Vein endothelial cell (primary cell): Measurements from ENCODE around the genes PPP2R5D, SRF and GTPBP2.

GRCh38 chr6:42746908-42747417 is 1.1 kb upstream of the TBCC start:
- CAGE, long polyA plus RNA, result no peak

DNA sequence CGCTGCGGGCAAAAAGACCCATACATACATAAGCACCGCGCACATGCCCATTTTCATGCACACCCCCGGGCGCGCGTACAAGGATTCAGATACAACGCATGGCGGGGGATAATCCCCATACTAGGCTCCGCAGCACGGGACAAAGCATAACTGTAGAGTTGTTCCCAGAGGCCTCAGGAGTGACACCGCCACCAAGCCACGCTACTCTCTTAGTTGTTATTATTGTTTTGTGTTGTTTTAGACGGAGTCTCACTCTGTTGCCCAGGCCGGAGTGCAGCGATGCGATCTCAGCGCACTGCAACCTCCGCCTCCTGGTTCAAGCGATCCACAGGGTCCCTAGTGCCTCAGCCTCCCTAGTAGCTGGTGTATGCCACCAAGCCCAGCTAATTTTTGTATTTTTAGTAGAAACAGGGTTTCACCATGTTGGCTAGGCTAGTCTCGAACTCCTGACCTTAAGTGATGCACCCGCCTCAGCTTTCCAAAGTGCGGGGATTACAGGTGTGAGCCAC is 519 bp upstream of the C6orf226 start:
- CAGE, long polyA plus RNA, result no peak

- CAGE, long polyA plus RNA, result no peak
These were observed 9.4 kb downstream of the CNPY3 start for GRCh38 chr6:42938575-42939138.

DNA sequence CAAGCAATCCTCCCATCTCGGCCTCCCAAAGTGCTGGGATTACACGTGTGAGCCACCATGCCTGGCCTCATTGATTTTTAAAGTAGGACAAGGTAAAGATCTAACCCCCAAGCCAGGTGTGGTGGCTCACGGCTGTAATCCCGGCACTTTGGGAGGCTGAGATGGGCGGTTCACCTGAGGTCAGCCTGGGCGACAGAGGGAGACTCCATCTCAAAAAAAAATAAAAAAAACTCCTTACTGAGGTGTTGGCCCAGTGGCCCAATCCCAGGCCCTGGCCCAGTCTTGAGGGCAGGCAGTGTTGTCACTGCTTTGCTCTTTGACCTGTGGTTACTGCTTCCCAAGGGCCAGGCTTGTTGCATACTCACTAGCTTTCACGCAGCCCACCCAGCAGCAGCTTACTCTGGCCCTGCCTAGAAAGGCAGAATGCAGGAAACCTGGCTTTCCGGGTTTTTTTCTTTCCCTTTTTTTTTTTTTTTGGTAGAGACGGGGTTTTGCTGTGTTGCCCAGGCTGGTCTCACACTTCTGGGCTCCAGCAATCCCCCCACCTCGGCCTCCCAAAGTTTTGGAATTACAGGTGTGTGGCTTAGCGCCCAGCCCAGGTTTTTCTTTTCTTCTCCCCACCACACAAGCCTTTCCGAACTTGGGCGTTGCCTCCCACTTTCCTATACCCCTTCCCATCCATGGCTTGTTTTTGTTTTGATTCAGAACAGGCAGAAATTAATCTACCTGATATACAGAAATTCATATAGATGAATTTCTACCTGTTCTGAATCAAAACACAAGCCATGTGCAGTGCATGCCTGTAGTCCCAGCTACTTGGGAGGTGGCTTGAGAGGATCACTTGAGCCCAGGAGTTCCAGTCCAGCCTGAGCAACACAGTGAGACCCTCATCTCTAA is 13.3 kb downstream of the CNPY3 start:
- CAGE, long polyA plus RNA, result no peak

GRCh38 chr6:42983890-42985120 is at the start of gene PPP2R5D:
TSS of gene PPP2R5D (plus strand) at chr6:42984570.
- CAGE, long polyA plus RNA, result no peak

- CAGE, long polyA plus RNA, result no peak
These were observed 17.8 kb downstream of the PTK7 start for GRCh38 chr6:43093788-43094396.

GRCh38 chr6:43170618-43171743 is at the start of gene SRF:
TSS of gene SRF (plus strand) at chr6:43171269.
- CAGE, long polyA plus RNA, result no peak

DNA sequence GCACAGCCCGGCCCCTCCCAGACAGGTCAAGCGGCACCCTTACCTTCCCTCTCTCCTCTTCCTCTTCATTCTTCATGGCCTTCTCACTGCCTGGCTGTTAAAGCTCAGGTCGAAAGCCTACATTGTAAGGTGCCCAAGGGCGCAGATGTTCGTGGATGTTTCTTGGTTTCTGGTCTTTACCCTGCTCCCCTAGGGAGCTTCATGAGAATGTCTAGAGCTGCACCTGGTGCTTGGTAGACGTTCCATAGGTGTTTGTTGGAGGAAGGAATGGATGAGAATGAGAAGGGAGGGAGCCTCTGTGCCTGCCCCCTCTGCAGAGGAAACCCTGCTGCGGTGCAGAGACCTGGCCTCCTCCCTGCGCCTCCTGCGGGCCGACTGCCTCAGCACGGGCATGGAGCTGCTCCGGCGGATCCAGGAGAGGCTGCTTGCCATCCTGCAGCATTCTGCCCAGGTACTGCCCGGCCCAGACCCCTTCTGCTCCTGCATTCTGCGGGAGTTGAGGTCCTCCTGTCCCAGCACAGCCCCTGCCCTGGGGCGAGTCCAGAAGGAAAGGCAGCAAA is 6.3 kb downstream of the DNPH1 start:
- CAGE, long polyA plus RNA, result no peak

- CAGE, long polyA plus RNA, result no peak
These were observed 22.7 kb upstream of the SLC22A7 start for GRCh38 chr6:43275004-43276053.

GRCh38 chr6:43328523-43329105 is 20.0 kb upstream of the CRIP3 start:
- CAGE, long polyA plus RNA, result no peak

DNA sequence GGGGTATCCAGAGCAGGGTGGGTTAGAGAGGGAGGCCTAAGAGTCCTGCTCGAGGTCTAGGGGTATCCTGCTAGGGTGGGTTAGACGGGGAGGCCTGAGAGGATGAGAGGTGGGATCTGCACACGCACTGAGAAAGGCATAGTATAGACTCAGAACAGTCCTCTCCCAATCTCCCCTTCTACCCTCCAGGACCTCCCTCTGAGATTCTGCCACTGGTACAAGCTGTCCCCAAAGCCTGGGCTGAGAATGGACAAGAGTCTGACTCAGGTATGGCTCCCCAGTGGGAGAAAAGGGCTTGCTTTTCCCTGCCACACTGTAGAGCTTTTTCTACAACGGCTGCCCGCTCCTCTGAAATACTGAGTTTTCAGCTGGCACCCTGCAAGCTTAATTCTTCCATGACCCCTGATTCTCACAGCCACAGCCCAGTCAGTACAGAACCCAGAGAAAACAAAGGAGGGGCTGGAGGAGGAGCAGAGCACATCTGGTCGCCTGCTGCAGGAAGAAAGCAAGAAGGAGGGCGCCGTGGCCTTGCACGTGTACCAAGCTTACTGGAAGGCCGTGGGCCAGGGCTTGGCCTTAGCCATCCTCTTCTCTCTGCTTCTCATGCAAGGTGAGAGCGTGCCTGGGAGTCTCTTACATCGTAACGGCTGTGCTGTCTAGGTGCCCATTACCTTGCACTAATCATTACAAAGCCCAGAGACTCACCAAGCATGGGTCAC is 11.4 kb downstream of the DLK2 start:
- CAGE, long polyA plus RNA, result no peak

- CAGE, long polyA plus RNA, result no peak
These were observed 10.9 kb downstream of the LRRC73 start for GRCh38 chr6:43499268-43499715.

- CAGE, long polyA plus RNA, result no peak
These were observed at the start of gene GTPBP2 for GRCh38 chr6:43628736-43629321. TSS of gene GTPBP2 (minus strand) at chr6:43629264.

- CAGE, long polyA plus RNA, result no peak
These were observed 30.1 kb upstream of the MRPS18A start for GRCh38 chr6:43717550-43718294.

DNA sequence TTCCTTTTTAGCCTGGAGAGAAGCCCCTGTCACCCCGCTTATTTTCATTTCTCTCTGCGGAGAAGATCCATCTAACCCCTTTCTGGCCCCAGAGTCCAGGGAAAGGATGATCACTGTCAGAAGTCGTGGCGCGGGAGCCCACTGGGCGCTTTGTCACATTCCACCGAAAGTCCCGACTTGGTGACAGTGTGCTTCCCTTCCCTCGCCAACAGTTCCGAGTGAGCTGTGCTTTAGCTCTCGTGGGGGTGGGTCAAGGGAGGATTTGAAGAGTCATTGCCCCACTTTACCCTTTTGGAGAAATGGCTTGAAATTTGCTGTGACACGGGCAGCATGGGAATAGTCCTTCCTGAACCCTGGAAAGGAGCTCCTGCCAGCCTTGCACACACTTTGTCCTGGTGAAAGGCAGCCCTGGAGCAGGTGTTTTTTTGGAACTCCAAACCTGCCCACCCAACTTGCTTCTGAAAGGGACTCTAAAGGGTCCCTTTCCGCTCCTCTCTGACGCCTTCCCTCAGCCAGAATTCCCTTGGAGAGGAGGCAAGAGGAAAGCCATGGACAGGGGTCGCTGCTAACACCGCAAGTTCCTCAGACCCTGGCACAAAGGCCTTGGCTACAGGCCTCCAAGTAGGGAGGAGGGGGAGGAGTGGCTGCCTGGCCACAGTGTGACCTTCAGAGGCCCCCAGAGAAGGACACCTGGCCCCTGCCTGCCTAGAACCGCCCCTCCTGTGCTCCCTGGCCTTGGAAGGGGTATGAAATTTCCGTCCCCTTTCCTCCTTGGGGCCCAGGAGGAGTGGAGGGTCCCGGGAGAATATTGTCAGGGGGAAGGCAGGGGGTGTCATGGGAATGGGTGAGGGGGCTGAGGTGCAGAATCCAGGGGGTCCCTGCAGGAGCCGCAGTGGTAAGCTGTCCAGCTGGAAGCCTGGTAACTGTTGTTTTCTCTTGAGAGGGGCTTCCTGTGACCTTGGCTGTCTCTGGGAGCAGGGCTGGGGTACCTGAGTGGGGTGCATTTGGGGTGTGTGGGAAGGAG is 2.5 kb downstream of the VEGFA start:
- CAGE, long polyA plus RNA, result no peak

DNA sequence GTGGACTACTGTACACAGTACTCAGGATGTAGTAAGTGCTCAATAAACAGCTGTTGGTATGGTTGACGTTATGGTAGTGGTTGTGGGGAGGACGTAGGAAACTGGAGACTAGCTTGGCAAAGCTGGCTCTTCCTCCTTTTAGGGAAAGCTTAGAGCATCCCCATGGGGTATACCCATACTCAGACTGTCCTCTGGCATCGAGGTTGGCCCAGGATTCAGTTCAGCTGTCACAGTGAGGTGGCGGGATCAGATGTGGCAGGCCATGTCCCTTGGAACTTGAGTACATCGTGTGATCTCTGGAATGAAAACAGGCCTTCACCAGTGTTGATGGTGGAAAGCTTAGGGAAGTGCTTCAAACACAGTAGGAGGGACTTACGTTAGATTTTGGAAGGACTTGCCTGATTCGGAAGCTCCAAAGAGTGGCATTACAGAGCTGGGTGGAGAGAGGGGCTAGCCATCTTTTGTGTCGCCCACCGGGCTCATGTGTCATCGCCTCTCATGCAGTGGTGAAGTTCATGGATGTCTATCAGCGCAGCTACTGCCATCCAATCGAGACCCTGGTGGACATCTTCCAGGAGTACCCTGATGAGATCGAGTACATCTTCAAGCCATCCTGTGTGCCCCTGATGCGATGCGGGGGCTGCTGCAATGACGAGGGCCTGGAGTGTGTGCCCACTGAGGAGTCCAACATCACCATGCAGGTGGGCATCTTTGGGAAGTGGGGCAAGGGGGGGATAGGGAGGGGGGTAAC is 7.1 kb downstream of the VEGFA start:
- CAGE, long polyA plus RNA, result no peak

DNA sequence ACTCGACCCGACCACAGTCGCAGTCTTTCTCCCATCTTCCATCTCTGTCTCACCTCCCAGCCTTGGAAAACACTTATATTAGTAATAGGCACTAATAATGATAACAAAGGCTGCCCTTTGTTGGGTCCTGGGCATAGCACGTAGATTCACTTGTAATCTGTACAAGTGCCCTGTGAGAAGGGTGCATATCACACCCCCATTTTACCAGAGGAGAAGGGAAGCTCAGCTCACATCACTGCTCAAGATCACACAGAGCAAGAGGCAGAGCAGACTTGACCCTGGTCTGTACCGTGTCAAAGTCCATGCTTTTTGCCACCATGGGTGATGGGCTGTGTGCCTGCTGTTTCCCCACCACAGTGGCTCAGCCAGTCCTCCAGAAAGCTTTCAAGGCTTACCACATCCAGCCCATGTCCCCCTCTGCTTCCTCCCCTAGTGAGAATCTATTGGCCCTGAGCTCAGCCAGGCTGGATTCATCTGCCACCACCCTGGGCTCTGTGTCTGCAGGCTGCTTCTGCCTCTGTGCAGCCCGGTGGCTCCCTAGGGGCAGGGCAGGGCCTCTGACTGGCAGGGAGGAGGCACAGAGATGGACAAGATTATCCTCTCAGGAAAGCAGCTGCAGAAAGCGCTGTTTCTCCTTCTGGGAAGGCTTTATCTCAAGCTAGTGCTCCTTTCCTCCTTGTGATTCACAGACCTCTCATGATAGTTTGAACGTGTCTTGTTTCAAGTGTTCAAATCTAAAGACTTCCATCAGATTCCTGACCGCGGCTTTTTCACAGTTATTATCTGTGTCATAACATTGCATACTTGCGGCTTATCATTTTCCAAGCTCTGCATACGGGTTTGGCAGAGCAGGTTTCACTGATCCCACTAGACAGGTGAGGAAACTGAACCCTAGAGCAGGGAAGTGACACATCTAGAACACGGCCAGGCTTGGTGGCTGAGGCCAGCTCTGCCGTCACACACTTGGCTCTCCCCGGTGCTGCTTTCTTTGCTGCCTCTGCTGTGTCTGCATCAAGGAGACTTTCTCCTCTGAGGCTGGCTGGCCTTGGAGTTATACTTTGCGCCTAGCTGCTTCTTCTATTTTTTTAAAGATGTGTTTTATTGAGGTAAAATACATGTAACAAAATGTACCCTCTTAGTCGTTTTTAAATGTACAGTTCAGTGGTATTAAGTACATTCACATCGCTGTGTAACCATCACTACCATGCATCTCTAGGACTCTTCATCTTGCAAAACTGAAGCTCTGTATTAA is 37.5 kb downstream of the VEGFA start:
- CAGE, long polyA plus RNA, result no peak

- CAGE, long polyA plus RNA, result no peak
These were observed 43.1 kb downstream of the VEGFA start for GRCh38 chr6:43812937-43813747.

DNA sequence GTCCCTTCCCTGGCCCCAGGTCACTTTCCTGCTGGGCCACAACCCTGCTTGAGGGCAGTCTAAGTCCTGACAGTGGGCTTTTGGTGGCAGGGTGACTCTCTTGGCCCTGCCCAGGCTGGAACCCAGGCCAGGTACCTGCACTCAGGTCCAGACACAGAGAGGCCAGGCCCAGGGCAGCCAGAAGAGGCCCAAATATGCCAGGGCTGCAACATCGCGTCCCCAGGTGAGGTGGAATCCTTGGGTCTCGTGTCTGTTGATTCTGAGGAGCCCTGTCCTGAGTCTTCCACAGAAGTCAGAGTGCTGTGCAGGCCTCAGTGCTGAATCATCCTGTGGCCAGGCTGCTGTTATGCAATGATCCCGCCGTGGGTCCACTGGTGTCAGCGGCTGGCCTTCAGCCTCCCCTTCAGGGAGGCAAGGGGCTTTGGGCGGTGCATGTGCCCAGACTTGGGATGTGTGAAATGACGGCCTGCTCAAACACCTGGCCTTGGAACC is 68.6 kb downstream of the VEGFA start:
- CAGE, long polyA plus RNA, result no peak

GRCh38 chr6:43872135-43872334 is 102.0 kb downstream of the VEGFA start:
- CAGE, long polyA plus RNA, result no peak